ENCODE measurements around a stretch of chr14.

- PRO-cap, result unidirectional peak, minus-strand start at chr14:88548512
Measured at GRCh38 chr14:88548051-88548797, 6.6 kb downstream of the PTPN21 start.

- PRO-cap, result no peak
Measured at GRCh38 chr14:88829091-88829717, 4.8 kb downstream of the TTC8 start.

GRCh38 chr14:89012960-89013480 is 188.6 kb downstream of the TTC8 start:
- PRO-cap, result unidirectional peak, minus-strand start at chr14:89013176

GRCh38 chr14:89186593-89186911 is 230.5 kb downstream of the FOXN3 start:
- PRO-cap, result no peak

DNA sequence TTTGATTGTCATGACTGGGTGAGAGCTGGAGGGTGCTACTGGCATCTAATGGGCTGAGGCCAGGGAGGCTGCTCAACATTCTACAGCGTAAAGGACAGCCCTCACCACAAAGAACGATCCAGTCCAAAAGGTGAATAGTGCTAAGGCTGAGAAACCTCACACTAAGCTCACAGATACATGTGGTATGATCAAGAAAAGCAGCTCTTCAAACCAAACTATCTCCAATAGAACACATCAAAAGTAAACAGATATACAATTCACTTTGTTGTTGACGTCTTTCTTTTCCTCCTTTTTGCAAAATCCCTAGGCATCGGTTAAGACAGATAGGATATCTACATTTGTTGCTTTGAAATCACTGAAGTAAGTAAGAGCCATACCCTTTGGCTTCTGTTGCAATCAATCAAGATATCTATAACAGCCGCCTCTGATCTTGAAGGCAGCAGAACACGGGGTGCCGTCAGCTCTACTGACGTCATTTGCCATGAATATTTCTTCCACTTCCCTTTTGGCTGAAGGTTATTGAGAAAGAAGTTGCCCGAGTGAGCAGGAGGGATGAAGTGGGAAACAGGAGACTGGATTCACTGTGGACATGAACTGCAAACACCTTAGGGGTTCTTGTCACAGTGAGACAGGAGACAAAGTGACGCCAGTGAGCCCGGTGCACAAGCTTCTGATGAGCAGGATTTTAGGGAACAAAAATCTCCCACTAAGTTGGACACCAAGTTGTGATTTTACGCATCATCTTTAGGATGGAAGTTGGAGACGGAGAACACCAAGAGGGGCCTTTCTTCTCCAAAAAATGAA is 218.2 kb downstream of the FOXN3 start:
- PRO-cap, result no peak

DNA sequence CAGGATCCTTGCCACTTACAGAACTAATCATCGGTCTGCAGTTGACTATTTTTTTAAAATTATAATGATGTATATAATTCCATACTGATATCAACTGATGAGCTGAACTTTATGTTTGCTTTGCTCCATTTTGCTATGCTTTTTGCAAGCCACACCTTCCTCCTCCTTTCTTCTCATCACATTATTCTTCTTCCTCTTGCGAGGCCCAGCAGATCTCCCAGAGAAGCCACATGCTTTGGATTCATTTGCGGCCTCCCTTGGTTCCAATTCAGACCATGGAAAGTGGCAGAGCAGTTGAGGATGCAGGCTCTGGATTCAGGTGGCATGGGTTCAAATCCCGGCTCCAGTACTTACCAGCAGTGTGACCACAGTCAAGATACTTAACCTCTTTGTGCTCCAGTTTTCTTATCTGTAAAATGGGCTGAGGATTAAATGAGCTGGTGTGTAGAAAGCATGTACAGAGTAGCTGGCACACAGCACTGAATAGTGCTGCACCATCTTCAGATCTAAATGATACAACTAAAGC is 197.0 kb downstream of the FOXN3 start:
- PRO-cap, result no peak

- PRO-cap, result unidirectional peak, plus-strand start at chr14:89365195
Measured at GRCh38 chr14:89364266-89365336, 52.4 kb downstream of the FOXN3 start.

GRCh38 chr14:89418450-89419027 is 1.5 kb upstream of the FOXN3 start:
- PRO-cap, result no peak

DNA sequence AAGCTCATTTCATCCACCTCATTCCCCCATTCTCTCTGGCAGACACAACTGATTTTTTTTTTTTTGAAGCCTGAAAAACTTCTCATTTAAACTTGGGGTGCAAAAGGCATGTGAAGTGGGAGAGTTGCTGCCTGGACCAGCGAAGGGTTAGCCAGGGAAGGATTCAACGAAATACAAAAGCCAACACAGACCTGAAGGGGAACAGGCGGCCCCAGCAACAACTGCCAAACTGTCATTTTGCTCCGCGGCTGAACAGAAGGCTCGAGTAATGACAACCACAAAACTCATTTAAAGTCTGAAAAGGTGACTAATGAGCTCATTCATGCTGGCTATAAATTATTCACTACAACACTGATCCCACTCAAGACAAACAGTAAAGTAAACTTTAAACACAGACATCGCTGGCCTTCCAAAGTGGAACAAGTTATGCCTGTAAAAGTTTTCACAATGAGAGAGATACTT is 12.5 kb upstream of the FOXN3 start:
- PRO-cap, result no peak

DNA sequence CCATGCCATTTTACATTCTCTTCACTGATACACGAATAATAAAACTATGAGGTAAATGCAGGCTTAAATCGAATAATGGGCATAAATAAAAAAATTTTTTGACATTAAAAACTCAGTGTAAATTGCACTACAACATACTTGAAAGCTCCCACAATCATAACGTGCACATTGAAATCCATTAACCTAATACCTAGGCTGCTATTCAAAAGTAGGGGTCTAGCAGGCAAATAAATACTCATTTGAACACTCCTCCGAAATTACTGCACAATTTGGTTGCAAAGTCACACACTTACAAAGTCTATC is 76.1 kb upstream of the FOXN3 start:
- PRO-cap, result no peak

DNA sequence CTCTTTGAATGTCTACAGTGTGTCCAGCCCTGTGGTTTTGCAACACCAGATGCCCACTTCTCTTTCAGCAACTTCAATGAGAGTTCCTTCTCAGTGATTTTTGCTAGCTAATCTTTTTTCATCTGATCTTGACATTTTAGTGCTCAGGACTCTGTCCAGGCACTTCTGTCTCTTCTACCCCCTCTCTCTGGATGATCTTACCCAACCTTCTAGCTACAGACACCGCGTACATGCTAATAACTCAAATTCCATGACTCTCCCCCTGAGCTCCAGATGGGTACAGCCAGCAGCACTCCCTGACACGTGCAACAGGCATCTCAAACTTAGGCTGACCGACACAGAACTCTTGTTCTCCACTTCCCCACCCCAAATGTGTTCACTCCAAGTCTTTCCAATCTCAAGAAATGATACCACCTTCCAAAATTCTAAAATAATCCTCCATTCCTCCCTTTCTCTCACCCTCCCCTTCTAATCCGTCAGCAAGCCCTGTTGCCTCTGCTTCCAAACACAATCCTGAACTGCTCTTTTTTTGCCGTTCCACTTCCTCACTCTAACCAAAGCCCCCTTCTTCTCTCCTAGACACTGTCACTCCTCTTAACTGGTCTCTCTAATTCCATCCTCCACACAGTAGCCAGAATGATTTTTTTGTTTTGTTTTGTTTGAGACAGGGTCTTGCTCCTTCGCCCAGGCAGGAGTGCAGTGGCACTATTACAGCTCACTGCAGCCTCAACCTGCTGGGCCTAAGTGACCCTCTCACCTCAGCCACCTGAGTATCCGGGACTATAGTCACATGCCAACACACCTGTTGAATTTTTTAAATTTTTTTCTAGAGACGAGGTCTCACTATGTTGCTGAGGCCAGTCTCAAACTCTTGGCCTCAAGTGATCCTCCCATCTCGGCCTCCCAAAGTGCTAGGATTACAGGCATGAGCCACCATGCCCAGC is 161.4 kb upstream of the FOXN3 start:
- PRO-cap, result no peak

DNA sequence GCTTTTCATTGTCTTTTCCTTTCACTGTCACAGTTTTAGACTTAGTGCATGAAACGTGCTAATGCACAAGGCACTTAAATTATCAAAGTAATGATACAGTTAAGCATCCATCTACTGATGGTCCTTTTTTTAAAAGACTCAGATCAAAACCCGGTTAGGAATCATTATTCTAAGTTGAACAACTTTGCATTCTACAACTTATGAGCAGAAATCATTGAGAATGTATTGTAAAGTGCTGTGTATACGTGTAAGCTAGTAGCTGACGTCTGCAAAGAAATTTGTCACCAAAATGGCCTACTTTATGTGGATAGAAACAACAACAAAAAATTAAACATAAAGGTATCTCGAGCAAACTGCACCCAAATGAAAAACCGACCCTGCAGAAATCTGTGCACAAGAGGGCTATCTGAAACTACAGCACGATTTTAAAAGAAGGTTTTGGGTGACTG is 200.4 kb upstream of the FOXN3 start:
- PRO-cap, result no peak

GRCh38 chr14:89629057-89629323 is 212.0 kb upstream of the FOXN3 start:
- PRO-cap, result no peak

GRCh38 chr14:89792543-89792856 is 162.0 kb downstream of the EFCAB11 start:
- PRO-cap, result no peak

DNA sequence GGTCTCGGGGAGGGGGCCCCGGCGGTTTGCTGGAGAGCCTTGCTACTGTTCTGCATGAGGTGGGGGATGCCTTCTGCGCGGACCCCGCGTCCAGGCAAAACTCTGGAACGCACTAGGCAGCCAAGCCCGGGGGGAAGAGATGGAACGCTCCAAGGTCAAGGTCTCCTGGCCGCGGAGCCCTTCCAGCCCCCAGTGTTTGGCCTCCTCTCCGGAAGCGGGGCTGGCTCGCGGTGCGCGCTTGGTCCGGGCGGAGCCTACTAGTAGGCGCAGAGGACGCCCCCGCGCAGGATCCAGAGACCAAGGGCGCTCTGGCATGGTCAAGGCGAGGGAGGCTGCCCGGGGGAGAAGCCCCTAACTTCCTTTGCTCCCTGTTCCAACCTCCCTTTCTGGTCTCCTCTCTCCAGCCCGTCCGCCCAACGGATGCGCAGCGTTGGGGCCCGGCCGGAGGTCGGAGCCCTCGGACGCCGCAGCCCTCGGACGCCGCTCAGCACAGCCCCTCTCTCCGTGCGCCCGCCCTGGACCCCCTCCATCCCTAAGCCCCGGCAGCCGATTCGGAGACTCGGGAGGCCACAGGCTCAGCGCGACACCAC is 741 bp upstream of the KCNK13 start:
- PRO-cap, result no peak

- PRO-cap, result bidirectional peak, plus-strand start at chr14:90382770, minus-strand start at chr14:90382720; bidirectional peak, plus-strand start at chr14:90383521, minus-strand start at chr14:90383248
Measured at GRCh38 chr14:90382601-90383270, 14.1 kb upstream of the CALM1 start.

DNA sequence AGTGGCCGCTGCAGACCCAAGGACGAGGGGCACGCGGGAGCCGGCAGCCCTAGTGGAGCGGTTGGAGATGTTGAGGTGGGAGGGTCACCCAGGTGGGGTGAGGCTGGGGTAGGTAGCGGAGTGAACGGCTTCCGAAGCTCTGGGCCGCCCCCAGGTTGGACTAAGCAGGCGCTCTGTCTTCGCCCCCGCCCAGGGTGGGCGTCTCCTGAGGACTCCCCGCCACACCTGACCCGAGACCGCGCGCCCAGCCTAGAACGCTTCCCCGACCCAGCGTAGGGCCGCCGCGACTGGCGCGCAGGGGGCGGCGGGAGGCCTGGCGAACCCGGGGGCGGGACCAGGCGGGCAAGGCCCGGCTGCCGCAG is 264 bp upstream of the CALM1 start:
- PRO-cap, result bidirectional peak, plus-strand start outside the sequence, minus-strand start at position 289 of the sequence

DNA sequence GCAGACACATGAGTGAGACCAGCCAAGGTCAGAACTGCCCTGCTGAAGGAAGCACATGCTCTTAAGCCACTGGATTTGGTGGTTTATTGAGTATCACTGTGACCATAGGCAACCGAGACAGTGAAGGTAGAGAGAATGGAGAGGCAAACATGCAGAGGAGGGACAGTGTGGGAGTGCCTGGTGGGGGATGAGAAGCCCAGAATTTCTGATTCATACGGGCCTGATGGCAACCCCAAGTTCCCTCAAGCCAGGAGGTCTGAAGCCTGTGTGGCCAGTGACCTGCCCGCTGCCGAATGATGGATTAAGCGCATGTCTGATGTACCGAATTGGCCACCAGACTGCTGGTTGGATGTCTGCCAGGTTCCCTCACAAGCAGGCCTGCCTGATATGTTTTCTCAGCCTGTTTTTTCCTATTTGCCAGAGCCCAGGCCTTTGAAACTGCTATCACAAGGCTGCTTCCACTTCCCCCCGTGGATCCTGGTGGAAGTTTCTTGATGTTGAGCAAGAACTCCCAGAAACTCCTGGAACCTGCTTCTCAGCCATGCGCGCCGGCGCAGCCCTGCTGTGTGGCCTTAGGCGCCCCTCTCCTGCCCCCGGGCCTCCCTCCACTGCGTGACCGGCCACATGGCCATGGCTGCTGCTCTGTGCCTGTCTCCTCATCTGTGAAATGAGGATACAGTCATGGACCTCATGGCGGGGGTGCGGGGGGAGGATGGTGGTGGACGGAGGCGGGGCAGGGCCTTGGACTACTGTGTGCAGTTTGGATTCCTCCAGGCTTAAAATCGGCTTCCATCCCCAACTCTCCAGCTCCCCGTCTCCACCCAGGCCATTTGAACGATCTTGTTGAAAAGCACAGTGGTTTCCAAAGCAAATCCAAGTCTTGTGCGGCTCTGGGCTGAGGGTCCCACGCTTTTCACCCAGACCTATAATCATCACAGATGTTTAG is 56.6 kb downstream of the CALM1 start:
- PRO-cap, result no peak

DNA sequence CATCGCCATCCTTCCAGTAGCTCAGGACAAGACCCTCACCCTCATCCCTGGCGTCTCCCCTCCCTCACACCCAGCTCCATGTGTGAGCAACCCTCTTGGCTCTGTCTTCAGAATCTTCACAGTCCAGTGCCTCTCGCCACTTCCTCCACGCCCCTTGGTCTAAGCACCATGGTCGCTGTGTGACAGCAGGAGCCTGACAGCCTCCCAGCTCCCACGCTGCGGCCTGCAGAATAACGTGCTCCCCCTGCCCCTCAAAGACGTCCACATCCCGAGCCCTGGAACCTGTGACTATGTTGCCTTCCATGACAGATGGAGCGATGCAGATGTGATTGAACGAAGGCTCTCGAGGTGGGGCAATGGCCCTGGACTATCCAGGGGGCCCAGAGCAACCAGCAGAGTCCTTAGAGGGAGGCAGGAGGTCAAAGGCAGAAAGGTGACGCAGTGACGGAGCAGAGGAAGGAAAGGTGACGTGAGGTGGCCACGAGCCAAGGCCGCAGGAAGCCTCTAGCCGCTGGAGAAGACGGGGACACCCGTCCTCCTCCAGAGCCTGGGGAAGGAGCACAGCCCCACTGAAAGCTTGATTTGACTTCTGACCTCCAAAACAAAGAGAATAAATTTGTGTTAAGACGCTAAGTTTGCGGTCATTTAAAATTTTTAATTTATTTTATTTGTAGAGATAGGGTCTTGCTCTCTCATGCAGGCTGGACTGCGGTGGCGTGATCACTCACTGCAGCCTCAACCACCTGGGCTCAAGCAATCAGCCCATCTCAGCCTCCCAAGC is 139.9 kb downstream of the CALM1 start:
- PRO-cap, result no peak

DNA sequence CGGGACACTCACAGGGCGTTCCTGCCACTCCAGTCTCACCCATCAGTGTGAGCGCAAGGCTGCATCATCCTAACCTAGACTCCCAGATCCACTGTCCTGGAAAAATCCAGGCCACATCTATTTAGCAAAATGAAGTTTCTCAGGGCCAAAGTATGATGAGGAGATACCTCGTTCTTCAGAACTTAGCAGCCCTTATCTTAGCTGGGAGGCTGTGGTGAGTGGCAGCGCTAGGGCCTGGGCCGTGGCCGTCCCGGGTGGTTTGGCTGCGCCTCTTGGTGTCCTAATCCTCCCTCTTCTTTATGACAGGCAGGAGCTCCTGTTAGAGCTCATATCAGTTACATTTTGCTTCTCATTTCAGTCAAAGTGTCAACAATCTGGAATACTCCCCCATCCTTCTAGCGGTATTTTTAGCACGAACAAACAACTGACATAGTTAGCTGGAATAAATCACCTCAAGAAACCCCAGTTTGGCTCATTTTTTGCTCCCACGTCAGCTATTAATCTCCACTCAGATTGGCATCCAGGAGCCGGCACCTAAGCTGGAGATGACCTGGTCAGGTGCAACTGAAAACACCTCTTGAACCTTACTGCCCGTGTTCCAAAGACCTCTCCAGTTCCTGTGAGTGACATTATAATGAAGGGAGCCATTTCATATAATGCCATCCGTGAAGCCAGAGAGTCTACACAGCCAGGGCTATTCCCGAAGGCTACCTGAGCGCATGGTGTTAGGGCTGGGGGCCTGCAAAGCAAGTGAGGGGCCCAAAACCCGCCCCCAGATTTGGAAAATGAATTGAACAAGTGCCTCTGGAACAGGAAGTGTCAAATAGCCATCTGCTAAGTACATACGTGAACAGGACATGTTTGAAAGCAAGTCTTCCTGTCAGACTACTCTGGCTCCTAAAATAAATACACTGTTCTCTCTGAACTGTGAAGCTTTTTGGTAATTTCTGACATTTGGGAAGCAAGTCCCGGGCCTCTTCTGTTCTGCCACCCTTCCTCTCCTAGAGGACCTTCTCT is 188.6 kb downstream of the TTC7B start:
- PRO-cap, result no peak

All from rectum (tissue), 1 donor.